GM23338 (cell line): ENCODE measurements around the gene ZNF12.

GRCh38 chr7:5489899-5490274 lies 23.7 kb downstream of the FBXL18 start:
- PRO-cap, result no peak
- RAMPAGE, long total RNA, result no peak

- PRO-cap, result no peak
- RAMPAGE, long total RNA, result no peak
Measured at GRCh38 chr7:5526949-5527178, 3.5 kb downstream of the ACTB start.

DNA sequence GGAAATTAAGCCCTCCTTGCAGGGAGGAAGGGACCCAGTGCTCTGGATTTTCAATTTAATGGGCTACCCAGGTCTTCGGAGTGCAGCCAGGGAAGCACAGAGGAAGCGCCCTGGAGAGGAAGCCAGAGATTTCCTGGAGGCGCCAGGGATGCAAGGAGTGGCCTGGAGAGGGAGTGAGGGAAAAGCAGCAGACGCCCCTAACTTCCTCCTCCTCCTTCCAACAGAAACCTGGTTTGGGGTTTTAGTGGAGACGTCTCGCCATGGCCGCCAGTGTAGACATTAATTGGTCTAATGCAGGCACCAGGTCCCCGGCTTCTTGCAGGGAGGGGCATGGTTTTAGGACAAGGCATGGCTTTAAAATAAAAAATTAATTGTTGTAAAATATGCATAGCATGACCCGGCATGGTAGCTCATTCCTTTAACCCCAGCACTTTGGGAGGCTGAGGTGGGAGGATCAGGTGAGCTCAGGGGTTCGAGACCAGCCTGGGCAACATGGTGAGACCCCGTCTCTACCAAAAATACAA lies 11.4 kb upstream of the FSCN1 start:
- PRO-cap, result bidirectional peak, plus-strand start at position 223 of the sequence, minus-strand start at position 164 of the sequence
- RAMPAGE, long total RNA, result no peak

- PRO-cap, result no peak
- RAMPAGE, long total RNA, result no peak
Measured at GRCh38 chr7:5661489-5662487, 69.2 kb downstream of the FSCN1 start.

DNA sequence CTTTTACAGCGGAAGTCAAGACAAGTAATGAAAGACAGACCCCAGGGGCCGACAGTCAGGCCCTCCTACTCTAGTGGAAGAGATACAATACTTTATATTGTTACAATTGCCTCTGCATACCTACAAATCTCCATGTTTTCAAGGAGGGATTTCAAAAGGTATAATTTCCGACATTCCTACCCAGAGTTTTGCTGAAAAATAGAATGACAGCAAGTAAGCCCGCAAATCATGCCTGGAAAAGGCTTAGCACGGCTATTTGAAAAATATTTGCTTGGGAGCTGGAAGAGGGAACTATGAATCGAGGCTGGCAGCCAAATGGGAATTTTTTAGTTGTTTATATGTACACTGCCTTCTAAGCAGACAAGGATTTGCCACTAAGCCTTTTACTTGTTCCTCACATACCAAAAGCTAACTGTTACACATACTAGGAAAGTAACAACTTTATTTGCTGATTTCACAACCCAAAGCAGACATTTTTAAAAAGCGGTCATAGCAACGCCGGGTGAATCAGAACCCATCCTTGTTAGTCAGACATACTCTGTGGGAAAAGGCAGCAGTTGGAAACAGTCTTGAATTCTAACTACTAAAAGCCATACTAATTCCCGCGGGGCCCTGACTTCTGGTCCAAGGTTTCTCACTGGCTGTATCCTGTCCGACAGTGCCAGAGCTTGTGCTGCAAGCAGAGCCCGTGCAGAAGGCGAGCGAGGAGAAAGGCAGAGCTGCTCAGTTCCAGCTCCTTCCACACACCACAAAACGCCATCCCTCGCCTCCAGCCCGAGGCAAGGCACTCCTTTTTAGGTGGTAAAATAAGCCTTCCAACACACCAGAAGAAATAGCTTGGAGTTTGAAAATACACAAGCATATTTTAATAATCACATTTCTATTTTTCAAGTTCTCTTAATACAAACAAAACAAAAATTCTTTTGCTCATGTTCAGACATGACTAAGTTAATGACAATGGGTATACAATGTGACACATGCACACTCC lies 89.3 kb downstream of the RNF216 start:
- PRO-cap, result no peak
- RAMPAGE, long total RNA, result no peak

GRCh38 chr7:5692922-5693953 lies 88.2 kb downstream of the RNF216 start:
- PRO-cap, result no peak
- RAMPAGE, long total RNA, result no peak

DNA sequence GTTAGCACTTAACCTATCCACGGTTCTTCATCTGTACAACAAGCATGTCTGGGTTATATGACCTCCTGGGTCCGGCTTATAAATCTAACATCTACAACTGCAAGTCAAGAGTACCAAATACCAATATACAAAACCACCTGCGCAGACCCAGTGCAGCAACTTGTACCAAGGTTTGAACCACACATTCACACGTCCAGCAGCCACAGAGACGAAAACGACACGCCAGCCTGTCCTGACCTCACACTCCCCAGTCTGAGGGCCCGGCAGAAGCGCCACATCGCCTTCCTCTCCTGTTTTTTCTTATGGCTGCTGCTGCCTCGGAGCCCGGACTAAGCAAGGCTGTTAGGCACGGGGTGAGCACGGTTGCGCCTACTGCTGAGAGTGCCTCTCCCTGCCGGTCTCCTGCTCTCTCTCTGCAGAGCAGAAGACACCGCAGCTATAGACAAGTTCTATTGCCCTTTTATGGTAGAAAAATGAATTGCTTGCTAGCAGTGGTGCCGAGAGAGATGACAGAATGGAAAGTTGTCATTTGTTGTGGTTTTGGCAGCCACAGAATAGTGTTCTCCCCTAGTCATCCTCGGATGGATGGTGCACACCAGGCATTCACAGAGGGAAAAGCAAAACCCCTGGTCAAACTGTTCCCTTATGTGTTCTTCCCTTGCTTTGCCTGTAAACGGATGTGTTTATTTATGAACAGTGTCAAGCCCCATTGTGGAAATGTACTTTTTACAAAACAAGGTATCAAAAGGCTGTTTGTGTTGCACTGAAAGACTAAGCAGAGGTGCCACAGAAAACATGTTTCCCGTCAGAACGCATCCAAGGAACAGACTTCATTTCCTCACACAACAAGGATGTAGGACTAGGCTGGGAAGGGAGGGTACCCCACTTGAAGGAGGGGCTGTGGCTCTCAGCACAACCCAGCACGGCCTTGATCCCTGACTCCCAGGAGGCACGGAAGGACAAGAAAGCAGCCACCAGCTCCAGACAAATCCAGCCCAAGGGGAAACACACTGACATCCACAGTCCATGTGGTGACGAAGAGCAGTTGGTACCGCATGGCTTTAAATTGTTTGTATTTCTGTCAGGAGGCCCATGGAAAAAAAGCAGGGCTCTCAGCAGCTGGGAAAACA lies 86.0 kb downstream of the RNF216 start:
- PRO-cap, result unidirectional peak, minus-strand start at position 412 of the sequence
- RAMPAGE, long total RNA, result no peak

DNA sequence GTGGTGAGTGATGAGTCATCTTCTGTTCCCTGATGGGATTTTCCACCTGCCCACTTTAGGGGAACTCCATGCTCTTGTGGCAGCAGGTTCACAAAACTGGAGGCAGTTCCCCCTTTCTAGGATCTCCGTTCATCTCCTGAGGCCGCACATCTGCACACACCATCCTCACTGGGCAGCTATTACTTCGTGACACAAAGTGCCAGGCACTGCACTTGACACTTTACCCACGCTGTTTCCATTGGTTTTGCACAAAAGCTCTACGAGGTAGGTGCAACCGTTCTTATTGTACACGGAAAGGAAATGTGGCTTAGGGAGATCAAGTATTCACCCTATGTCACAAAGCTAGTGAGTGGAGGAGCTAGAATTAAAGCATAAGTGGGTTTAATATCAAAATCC lies 80.2 kb downstream of the RNF216 start:
- PRO-cap, result no peak
- RAMPAGE, long total RNA, result no peak

DNA sequence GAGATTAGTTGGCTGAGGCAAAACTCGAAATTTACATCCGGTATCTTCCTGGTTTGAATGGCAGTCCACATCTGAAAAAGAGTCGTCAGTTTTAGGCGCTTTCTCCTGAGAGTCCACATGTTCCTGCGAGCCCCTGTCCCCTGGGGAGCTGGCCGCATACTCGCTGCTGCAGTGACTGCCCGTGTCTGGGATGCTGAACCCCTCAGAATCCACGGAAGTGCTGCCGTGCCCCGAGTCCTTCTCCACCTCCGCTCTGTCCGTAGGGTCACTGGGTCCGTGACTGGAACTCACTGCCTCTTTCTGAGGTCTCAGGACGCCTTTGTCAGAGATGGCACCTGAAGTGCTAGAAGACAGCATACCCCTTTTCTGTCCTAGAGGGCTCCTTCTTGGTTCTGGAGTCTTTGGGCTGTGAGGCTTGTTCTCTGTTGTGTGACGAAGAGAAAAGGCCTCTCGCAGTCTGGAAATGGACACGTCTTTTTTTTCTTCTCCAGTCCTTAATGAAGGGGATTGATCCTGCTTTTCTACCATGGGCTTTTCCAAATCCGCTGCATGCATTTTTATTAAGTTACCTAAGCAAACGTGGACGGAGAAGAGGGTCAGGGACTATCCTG lies 16.7 kb upstream of the RSPH10B start:
- PRO-cap, result no peak
- RAMPAGE, long total RNA, result no peak

DNA sequence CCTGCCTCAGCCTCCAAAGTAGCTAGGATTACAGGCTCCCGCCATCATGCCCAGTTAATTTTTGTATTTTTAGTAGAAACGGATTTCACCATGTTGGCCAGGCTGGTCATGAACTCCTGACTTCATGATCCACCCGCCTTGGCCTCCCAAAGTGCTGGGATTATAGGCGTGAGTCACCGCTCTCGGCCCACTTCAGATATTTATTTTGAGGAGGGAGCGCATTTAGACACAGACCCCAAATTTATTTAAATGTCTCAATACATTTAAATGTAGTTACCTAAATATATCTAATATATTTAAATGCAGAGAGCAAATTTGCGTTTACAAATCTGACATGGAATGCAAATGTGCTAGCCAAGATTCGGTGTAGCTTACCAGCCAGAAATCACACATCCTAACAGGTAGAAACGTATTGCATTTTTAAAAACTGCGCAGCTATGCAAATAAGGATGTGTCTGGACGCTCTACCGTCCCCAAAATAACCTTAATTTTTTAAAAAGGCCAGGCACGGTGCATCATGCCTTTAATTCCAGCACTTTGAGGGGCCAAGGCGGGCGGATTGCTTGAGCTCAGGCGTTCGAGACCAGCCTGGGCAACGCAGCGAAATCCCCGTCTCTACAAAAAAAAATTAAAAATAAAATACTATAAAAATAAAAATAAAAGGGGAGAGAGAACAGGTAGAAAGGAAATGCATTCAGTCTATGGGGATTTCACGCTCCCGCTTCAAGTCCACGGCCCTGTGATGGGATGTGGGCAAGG lies 701 bp downstream of the PMS2 start:
- PRO-cap, result no peak
- RAMPAGE, long total RNA, result no peak

DNA sequence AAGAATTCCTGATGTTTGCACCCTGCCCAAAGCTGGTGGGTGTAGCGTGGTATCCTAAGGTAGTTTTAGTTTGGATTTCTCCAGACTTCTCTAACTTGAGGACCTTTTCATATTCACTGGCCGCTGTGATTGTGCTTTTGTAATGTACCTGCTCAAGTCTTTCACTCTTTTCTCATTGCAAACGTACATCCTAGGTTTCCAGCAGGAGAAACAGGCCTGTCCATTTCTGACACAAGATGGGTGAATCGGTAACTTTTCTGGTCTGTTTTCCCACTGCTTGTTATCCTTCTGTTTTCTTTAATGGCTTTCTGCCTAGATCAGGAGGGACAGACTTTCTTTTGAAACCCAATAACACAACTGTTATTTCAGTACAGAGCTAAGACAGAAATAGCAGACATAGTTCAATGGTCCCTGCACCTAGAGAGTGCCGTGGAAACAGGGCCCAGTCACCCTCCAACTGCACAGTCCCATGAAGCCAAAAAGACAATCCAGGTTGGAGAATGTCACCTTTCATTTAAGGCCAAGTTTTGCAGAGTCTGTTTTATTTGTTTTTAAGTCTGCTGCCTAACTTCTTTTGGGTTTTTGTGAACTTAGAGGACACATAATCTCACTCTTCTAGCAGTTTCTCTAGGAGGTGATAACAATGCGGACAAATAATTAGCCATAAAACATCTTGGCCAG lies 2.4 kb downstream of the AIMP2 start:
- PRO-cap, result no peak
- RAMPAGE, long total RNA, result no peak

- PRO-cap, result no peak
- RAMPAGE, long total RNA, result no peak
Measured at GRCh38 chr7:6108852-6109233, 4.1 kb downstream of the USP42 start.

GRCh38 chr7:6257674-6258057 lies 14.8 kb downstream of the CYTH3 start:
- PRO-cap, result no peak
- RAMPAGE, long total RNA, result no peak

DNA sequence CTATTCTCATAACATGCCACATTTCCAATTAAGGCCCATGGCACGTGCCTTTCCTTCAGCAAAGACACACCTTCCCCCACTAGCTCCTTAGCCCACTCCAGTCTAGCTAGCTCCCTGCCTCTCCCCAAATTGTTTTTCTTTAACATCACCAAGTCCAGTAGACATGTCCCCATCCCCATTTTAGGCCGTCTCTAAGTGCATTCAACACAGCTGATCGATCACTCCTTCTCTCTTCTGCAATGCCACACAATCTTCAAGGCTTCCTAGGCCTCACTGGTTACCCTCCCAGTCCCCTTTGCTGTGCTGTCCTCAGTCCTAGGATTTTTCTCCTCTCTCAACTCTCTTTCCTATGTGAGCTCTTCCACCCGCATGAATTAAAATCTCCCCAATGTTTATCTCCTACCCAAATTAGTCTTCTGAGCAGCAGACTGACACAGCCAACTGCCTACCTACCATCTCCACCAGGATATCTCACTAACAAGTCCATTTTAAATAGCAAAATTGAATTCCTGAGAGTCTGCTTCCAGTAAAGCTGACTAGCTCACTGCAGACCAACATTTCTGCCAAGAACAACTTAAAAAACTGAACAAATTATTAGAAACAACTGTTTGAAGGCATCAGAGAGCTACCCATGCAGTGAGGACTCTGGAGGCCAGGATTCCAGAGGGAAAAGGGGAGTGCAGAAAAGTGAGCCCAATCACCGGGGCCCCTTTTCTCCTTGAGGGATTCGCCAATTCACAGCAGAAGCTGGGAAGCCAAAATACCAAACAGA lies 11.8 kb downstream of the CYTH3 start:
- PRO-cap, result no peak
- RAMPAGE, long total RNA, result no peak

- PRO-cap, result no peak
- RAMPAGE, long total RNA, result no peak
Measured at GRCh38 chr7:6270923-6271348, 1.5 kb downstream of the CYTH3 start.

DNA sequence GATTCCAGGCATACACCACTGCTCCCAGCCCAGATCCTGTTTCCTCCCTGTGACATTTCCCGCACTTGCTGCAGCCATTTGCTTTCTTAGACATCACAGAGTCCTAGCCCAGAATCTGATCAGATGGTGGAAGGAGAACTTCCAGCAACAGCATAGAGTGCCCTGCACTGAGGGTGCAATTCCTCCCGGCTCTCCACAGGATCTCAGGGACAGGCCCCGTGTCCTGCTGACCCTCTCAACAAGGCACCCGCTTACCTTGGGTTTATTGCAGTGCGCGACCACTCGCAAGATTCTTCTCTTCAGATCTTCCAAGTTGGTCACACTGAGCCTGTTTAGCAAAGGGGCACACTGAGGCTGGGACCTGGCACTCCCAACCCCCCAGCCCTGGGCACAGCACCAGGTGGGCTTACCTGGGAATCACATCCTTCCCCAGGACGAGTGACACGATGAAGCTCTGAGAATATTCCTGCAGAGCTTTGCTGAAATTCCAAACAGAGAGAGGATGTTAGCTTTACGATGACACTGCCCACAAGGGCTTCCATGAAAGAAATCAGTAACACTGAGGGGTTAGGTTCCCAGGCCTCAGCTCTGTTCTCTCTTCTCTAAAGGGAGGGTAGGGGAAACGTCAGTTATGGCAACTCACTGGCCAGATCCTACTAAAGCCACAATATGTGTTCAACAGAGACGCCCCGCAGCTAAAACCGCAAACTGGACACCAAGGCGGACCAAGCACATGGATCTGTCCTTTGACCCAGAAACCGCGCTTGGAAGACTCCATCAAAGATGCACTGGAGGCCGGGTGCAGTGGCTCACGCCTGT lies 35.0 kb downstream of the DAGLB start:
- PRO-cap, result no peak
- RAMPAGE, long total RNA, result no peak

DNA sequence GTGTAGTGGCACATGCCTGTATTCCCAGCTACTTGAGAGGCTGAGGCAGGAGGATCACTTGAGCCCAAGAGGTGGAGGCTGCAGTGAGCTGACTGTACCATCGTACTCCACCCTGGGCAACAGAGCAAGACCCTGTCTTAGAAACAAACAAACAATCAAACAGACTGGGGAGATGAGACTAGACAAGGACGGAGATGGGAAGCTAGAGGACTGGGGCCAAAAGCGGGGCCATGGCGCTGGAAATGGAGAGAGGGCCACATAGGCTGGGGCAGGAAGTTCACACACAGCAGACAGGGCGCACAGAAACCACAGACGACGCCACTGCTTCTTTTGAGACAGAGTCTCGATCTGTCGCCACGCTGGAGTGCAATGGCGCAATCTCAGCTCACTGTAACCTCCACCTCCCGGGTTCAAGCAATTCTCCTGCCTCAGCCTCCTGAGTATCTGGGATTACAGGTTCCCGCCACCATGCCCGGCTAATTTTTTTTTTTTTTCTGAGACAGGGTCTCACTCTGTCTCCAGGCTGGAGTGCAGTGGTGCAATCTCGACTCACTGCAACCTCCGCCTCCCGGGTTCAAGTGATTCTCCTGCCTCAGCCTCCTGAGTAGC lies 24.5 kb downstream of the DAGLB start:
- PRO-cap, result no peak
- RAMPAGE, long total RNA, result no peak

DNA sequence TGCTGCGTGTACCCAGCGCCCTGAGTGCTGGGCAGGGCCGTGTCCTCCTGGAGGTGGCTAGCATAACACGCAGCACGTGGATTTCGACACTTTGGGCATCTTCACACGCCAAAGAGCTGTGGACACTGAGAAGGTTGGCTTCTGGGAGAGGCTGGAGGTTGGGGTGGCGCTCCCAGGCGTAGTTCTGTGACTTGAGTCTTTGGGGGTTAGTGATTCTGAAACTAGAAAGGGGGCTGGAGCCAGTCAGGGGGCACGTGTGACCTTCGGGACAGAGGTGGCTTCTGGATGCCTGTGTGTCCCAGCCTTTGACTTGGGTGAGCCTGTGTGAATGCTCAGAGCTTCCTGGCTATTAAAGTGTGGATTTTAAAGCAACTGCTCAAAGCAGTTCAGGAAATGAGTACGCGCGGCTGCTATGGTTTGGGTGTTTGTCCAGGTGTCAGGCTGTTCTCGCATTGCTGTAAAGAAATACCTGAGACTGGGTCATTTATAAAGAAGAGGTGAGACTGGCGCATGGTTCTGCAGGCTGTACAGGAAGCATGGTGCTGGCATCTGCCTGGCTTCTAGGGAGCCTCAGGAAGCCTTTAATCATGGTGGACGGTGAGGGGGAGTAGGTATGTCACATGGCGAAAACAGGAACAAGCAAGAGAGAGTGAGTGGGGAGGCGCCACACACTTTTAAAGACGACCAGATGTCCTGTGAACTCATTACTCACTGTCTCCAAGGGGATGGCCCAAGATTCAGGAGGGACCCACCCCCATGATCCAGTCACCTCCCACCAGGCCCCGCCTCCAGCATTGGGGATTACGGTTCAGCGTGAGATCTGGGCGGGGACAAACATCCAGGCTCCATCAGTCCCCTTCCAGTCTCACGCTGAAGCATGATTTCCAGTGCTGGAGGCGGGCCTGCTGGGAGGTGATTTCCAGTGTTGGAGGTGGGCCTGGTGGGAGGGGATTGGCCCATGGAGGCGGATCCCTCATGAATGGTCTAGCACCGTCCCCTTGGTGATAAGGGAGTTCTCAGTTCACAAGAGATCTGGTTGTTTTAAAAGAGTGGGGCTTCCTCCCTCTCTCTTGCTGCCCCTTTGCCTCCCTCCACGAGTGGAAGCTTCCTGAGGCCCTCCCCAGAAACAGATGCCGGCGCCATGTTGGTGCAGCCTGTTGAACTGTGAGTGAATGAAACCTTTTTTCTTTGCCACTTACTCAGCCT lies 3.1 kb downstream of the ZNF316 start:
- PRO-cap, result bidirectional peak, plus-strand start at position 848 of the sequence, minus-strand start at position 611 of the sequence
- RAMPAGE, long total RNA, result no peak

GRCh38 chr7:6706269-6707500 lies at the start of gene ZNF12:
Gene ZNF12, minus strand, starts transcription at chr7:6706947.
- PRO-cap, result unidirectional peak, plus-strand start at chr7:6706323; bidirectional peak, plus-strand start at chr7:6706488, minus-strand start at chr7:6706454; bidirectional peak, plus-strand start at chr7:6707073, minus-strand start at chr7:6706947
- RAMPAGE, long total RNA, result no peak

DNA sequence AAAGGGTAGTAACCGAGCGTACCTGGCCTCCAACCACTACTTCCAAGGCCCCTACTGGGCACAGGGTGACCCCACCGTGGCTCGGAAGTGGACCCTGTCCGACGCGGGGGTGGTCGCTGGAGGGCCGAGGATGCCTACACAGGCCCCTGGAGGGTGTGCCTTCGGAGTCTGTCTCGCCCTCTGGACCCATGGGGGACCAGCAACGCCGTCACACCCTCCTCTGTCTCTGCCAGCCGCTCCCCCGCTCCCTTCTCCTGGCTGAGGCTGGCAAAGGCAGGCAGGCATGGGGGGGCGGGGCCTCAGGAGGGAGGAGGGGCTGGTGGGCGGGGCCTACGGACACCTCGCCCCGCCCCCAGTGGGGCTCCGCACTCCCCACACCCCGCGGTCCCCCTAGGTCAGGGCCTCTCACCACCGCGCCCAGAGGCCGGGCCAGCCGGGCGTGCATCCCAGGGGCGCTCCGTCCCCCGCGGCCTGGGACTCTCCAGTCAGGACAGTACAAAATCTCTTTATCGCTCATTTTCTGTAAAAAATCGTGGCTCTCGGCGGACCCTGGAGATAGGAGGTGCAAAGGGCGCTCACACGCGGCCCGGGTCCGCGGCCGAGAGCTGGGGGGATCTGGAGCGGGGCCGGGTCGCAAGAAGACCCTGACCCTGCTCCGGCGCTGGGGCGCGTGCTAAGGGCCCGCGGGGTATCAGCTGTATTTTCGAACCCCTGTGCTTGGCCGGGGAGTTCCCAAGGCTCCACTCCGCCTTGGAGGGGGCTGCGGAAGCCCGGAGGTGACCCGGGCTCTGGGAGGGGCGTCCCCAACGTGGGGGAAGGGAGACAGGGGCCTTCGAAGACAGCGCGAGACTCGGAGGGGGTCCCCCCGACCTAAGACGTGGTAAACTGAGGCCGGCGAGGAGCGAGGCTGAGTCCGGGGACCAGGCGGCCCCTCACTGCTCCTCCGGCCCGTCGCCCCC lies 28.8 kb upstream of the CCZ1B start:
- PRO-cap, result bidirectional peak, plus-strand start at position 368 of the sequence, minus-strand start at position 235 of the sequence; bidirectional peak, plus-strand start at position 800 of the sequence, minus-strand start at position 704 of the sequence
- RAMPAGE, long total RNA, result no peak